Measurements from ENCODE around the gene SEMA7A.

GRCh38 chr15:71622457-71623035 is 187.8 kb upstream of the NR2E3 start:
- RRBS: no CpG with 5 or more reads among the region's 2 CpGs

DNA sequence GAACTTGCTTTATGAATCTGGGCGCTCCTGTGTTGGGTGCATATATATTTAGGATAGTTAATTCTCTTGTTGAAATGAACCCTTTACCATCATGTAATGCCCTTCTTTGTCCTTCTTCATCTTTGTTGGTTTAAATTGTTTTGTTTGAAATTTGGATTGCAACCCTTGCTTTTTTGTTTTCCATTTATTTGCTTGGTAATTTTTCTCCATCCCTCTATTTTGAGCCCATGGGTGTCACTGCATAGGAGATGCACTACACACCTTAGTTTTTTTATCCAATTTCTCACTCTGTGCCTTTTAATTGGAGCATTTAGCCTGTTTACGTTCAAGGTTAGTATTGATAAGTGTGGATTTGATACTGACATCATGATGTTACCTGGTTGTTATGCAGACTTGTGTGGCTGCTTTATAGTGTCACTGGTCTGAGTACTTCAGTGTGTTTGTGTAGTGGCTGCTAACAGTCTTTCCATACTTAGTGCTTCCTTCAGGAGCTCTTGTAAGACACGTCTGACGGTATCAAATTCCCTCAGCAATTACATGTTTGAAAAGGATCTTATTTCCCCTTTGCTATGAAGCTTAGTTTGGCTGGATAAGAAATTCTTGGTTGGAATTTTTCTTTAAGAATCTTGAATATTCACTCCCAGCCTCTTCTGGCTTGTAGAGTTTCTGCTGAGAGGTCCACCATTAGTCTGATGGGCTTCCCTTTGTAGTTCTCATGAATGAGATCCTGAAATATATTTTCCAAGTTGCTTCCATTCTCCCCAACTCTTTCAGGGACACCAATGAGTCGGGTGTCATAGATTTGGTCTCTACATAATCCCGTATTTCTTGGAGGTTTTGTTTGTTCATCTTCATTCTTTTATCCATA is 33.6 kb downstream of the MYO9A start:
- RRBS: no CpG with 5 or more reads among the region's 6 CpGs

DNA sequence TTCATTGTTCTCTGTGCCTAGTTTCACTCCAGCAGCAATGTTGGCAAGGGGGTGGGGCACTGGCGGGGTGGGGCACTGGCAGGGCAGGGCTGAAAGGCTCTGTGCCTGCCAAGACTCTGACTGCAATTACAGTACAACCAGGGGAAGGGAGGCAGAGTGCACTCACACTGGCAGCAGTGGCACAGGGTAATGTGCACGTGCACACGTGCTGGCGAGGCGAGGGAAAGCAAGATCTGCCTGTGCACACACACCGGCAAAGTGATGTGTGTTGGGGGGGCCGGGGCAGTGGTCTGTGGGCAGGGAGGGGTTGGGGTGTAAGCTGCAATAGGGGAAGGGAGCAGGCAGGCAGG is 31.6 kb downstream of the MYO9A start:
- RRBS: 93% methylated on average over 1 of the region's 7 CpGs

DNA sequence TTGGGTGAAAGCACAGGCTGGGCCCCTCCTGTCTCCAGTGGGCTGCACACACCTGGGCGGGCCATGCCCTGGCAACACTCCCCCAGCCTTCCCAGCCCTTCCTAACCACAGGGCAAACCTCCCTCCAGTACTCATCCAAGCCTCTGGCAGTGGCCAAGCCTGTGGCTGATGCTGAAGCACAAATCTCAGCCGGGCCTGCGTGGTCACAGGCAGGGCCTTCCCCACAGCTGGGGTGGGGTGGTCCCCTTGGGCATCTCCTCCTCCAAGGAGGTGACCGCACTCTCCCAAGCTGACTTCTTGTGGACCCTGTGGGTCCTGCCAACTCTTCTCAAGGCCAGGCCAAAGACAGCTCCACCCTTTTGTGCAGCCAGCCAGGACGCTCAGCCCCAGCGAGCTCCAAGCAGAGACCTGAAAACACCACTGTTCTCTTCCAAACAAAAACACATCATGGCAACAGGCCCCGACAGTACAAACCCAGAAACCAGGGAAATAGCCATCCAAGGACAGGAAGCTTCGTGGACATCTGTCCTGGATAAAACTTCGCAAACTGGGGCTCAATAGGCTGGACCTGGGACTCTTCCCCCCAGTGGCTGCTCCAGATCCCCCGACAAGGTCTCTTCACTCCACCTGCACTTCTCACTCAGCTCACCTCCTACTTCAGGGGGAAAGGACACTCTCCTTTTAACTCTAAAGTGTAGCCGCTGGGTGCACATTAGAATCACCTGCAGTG is 21.3 kb downstream of the GRAMD2A start:
- RRBS: no CpG with 5 or more reads among the region's 11 CpGs

DNA sequence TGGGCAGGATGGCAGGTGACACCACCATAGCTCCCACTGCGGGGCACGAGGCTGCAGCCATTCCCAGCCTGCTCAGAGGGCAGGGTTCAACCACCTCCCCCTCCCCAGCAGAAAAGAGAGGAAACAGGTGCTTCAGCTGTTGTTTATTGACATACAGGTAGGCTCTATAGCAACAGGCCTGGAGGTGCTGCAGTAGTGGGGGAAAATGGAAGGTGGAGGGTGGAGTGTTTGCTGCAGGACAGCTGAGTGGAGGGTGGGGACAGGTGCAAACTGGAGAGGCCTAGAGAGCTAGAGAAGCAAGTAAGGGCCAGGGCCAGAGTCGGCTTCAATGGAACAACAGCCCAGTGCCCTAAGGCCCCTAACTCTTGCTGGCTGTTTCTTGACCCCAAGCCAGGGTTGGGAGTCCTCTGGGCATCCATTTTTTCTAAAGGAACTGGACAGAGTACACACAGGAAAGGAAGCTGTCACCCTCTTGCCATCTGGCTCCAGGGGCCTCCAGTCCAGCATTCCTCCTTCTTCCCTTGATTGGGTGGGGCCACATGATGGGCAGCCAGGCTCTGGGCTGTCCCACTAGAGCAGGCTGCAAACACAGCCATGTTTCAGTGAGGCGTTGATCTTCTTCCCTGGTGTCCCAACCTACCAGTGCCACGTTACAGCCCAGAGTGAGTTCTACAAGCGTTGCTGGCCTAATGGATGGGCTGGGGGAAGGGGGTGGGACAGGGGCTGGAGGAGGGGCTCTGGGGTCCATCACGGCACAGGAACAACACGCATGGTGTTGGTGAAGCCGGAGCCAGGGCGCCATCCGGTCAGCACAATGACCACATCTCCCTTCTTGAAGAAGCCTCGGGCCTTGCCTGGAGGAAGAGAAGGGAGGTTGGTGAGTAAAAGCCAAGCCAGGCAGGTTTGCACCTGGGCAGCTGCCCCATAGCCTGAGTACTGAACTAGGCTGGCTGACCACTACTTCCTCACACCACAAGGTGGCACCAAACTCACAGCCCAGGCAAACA is 1.6 kb upstream of the GRAMD2A start:
- RRBS: no CpG with 5 or more reads among the region's 12 CpGs

- RRBS: no CpG with 5 or more reads among the region's 2 CpGs
These were observed 14.8 kb upstream of the CELF6 start for GRCh38 chr15:72334601-72335300.

- RRBS: no CpG with 5 or more reads among the region's 10 CpGs
These were observed 17.7 kb downstream of the ARIH1 start for GRCh38 chr15:72491371-72492708.

DNA sequence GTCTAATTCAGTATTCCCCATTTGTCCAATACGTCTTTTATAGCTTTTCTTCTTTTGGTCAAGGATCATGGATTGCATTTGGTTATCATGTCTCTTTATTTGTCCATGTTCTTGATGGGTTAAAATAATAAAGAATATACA is 21.1 kb downstream of the ARIH1 start:
- RRBS: no CpG with 5 or more reads among the region's 1 CpG

- RRBS: no CpG with 5 or more reads among the region's 4 CpGs
These were observed 52.4 kb downstream of the ARIH1 start for GRCh38 chr15:72526526-72526962.

GRCh38 chr15:72564566-72564983 is 89.9 kb upstream of the GOLGA6B start:
- RRBS: no CpG with 5 or more reads among the region's 3 CpGs

DNA sequence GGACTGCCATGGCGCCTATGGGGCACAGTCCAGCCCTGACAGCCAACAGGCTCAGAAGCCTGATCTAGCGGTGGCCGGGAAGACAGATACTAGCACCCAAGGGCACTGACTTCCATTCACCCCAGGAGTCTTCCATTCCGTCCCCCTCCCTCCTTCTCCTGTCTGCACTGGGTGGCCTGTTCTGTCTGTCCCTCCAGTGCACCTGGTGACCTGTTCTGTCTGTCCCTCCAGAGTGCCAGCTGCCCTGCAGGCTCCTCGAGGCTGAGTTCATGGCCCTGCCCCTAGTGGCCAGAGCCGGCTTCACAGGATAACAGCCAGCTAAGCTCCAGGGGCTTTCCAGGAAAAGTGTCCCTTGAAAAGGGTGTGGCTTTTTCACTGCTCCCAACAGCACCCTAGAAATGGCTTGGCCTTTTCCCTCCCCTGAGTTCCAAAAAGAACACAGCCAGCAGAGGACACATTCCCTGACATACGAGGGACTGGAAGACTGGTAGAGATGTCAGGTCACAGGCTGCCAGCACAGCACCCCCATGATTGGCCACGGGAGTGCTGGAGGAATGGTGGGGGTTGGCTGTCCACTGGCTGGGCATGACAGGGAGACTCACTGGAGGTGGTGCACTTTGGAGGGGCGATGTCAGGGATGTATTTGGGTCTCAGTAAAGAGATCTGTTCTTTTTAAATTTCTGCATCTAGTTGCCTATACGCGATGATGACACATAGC is 15.1 kb downstream of the HIGD2B start:
- RRBS: no CpG with 5 or more reads among the region's 11 CpGs

DNA sequence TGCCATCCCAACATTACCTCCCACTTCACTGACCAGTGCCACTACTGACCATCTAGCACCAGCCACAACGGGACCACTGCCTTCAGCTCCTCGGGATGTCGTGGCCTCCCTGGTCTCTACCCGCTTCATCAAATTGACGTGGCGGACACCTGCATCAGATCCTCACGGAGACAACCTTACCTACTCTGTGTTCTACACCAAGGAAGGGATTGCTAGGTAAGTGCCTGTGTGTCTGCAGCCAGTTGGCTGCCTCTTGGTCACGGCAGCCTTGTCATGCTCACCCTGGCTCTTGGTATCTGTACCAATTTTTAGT is 132.5 kb downstream of the HCN4 start:
- RRBS: no CpG with 5 or more reads among the region's 8 CpGs

GRCh38 chr15:73301182-73301616 is 67.6 kb downstream of the HCN4 start:
- RRBS: no CpG with 5 or more reads among the region's 6 CpGs

DNA sequence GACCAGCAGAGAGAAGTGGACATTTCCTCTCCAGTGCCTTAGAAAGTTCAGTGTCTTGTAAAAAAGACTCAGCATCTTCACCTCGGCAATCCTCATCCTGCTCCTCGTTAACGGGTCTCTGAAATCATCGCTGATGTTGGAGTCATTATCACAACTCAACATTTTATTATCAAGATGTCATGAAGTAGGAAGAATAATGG is 61.3 kb downstream of the NPTN start:
- RRBS: no CpG with 5 or more reads among the region's 4 CpGs

- RRBS: under 1% methylated on average over 3 of the region's 12 CpGs
These were observed 1.6 kb downstream of the INSYN1 start for GRCh38 chr15:73751539-73752002.

DNA sequence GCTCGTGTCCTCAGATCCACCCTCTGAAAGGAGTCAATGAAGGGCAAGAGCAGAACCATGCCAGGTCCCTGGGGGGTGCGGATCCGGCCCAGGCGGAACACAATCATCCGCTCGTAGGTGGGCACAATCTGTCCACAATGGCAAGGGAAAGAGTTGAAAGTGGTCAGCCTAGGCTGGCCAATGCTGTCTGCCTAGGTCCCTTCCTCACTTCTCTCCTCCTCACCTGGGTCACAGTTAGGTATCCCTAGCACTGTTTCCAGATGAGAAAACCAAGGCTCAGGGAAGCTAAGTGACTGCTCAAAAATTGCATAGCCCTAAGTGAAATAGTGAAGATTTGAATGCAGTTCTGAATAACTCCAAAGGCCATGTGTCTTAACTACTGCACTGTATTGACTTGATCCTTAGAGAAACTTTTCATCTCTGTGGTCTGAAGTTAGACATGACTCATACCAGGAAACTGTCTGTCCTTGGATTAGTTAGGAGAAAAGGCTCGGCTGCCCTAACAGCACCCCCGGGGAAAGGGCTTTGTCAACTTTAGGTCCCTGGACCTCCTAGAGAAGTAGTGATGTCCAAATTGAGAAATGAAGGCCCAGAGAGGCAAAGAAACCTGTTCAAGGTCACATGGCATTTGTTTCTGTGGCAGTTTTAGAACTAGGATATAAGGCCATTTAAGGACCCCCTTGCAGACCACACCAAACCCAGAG is 2.8 kb downstream of the STOML1 start:
- RRBS: no CpG with 5 or more reads among the region's 8 CpGs

DNA sequence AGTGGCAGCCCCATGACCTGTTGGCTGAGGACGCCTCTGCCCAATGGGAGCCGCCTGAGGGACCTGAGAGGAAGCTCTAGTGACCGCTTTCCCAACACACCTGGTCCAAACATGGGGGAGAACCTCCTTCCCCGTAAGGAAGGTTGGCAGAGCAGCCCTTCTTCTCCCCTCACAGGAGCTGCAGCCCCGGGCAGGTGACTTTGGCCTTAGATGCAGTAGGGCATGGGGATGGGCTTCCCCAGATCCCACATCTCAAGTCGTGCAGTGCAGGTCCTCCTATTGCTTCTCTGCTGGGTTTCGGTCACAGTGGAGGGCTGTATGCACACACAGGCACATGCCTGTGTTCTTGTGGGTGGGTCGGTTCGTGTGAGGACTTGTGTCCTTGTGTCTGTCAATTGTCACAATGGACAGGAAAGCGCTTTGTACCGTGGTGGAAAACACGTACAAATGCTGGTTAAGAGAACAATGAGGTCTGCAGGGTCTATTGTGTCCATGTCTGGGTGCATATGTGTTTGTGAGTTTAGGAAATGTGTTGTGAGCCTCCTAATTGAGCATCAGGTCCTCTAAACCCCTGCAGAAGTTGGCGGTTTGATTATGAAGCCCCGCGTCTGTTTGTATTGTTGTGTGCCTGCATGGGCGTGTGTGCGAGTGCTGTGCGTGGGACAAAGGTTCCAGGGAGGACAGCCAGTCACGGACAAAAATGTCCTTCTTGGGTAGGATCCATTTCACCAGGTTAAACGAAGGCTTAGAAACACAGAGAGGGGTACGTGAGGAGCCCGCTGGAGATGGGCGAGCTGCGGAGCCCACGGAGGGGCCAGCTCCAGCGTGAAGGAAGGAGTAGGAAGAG is 1.5 kb downstream of the ISLR2 start:
- RRBS: no CpG with 5 or more reads among the region's 26 CpGs

DNA sequence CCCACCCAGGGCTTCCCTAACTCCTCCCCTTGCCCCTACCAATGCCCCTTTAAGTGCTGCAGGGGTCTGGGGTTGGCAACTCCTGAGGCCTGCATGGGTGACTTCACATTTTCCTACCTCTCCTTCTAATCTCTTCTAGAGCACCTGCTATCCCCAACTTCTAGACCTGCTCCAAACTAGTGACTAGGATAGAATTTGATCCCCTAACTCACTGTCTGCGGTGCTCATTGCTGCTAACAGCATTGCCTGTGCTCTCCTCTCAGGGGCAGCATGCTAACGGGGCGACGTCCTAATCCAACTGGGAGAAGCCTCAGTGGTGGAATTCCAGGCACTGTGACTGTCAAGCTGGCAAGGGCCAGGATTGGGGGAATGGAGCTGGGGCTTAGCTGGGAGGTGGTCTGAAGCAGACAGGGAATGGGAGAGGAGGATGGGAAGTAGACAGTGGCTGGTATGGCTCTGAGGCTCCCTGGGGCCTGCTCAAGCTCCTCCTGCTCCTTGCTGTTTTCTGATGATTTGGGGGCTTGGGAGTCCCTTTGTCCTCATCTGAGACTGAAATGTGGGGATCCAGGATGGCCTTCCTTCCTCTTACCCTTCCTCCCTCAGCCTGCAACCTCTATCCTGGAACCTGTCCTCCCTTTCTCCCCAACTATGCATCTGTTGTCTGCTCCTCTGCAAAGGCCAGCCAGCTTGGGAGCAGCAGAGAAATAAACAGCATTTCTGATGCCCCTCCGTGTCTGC is 2.8 kb downstream of the ISLR start:
- RRBS: no CpG with 5 or more reads among the region's 5 CpGs

- RRBS: 28% methylated on average over 4 of the region's 13 CpGs
These were observed 11.2 kb downstream of the SEMA7A start for GRCh38 chr15:74422423-74423060.

- RRBS: 4% methylated on average over 61 of the region's 135 CpGs
These were observed at the start of gene SEMA7A for GRCh38 chr15:74432899-74434206. Gene SEMA7A (minus strand): TSS chr15:74433958.

All from GM06990 (cell line).